Cytotoxic T cell (primary cell): ENCODE measurements around a stretch of chr1.

GRCh38 chr1:183286901-183287885, 101.1 kb downstream of the LAMC2 start:
- PRO-cap, 2 experiments: no peak in any of the 2 experiments

GRCh38 chr1:183289000-183289569, 103.0 kb downstream of the LAMC2 start:
- PRO-cap, 2 experiments: no peak in any of the 2 experiments

GRCh38 chr1:183311822-183312112, 106.4 kb downstream of the NMNAT2 start:
- PRO-cap, 2 experiments: no peak in any of the 2 experiments

- PRO-cap, 2 experiments: peak in 2 of 2 experiments; most common plus-strand start chr1:183472787 (in 1); most common minus-strand start chr1:183472986 (in 2)
Observed at GRCh38 chr1:183472619-183473534, 578 bp downstream of the SMG7 start.

DNA sequence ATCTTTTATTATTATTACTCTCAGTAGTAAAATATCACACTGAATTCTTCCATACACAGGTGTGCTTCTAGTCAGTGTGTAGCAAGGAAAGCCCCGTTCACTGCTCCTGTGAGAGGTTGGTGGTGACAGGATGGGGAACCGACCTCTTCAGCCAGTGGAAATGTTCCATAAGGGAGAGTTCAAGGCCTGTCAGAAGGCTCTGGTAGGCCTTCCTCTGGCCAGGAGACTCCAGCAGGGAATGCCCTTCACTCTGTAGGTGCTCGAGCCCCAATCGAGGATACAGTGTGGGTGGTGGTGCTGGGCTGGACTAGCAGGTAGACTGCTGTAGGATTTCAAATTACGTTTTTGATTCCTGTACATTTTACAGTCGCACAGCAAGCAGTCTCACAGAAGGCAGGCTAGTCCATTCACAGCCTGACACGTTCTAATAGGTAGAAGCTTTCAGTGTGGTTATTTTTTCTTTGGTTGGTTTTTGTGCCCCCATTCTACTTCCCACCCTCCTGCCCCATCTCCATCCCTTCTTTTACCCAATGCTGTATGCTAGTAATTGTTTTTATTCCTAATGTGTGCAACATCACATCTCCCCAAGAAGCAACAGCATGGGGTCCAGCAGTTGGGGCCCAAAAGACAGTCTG, 37.8 kb downstream of the NCF2 start:
- PRO-cap, 2 experiments: peak in 1 of 2 experiments; most common plus-strand start position 274 of the sequence (in 1)

DNA sequence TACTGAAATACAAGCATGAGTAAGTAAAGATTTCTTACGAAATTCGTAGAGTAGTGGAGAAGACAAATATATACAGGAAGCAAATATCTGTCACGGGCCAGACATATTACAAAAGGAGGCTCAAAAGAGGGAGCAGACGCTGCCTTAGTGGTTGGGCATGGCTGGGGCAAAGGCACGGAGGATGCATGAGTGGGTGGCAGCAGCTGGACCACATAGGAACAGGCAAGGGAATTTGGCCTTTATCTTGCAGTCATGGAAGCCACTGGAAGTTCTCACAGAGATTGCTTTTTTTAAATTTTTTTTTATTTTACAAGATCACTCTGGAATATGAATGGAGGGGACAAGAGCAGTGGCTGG, 6.7 kb downstream of the NCF2 start:
- PRO-cap, 2 experiments: no peak in any of the 2 experiments

GRCh38 chr1:183655776-183656055, 2.6 kb upstream of the APOBEC4 start:
- PRO-cap, 2 experiments: no peak in any of the 2 experiments

DNA sequence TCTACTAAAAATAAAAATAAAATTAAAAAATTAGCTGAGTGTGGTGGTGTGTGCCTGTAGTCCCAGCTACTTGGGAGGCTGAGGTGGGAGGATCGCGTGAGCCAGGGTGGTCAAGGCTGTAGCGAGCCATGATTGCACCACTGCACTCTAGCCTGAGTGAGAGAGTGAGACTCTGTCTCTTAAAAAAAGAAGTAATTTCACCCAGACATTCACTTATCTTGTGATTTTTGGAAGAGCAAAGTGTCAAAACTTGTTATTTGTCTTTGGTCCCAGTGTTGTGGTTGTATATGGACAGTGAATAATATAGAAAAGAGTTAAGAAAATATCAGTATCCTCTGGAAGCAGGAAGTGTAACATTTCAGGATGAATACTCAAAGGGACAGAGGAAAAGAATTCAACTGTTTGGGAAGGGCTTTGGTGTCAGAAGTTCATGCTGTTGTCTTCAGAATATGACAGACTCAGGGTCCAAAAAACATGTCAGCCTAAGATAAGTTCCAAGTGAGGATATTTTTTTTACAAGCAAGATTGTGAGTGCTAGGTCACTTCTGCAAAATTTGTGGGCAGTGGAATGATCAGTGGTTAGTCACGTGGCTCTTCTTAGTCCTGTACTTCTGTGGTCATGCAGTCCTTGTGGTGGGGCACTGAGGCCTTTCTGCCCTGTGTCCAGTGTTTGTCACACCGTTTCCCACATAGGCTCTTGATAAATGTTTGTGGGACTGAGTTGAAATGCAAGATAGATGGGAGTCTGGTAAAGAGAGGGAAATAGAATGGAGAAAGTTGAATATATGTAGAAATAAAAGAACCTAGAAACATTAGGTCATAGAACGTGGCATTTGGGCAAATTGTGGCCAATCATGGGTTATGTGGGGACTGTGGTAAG, 5.1 kb downstream of the RGL1 start:
- PRO-cap, 2 experiments: no peak in any of the 2 experiments

- PRO-cap, 2 experiments: no peak in any of the 2 experiments
Observed at GRCh38 chr1:184035035-184035238, 2.6 kb downstream of the COLGALT2 start.

DNA sequence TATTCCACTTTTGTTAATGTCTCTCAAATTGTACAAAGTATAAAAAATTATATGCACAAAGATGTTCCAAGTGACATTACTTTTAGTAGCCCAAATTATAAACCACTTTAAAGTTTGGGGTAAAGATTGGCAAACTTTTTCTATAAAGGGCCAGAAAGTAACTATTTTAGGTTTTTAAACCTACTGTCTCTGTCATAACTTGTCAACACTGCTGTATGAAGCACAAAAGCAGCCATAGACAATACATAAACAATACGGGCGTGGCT, 22.0 kb downstream of the TSEN15 start:
- PRO-cap, 2 experiments: no peak in any of the 2 experiments

GRCh38 chr1:184364194-184364664, 22.6 kb upstream of the C1orf21 start:
- PRO-cap, 2 experiments: no peak in any of the 2 experiments

DNA sequence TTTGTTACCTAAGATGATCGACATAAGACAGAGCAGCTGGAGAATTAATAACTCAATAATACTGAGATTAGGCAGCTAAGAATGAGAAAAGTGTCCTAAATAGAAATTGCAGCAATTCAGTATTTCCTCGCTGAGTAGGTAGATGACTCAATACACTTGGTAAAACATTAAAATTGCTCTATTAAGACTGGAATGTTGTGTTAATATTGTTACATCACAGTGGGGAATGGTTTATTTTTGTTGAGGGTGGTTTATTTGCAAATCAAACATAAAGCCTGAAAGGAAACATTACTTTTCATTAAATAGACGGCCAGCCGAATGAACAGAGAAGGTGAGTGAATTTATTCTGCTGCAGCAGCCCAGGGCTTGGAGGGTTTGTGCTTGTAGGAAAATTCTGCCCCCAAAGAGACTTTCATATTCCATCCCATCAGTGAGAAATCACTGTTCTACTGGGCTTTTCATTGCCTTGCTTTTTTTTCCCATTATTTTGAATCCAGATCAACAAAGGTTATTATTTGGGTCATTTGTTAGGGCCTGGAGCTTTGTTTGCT, 21.3 kb downstream of the C1orf21 start:
- PRO-cap, 2 experiments: no peak in any of the 2 experiments

DNA sequence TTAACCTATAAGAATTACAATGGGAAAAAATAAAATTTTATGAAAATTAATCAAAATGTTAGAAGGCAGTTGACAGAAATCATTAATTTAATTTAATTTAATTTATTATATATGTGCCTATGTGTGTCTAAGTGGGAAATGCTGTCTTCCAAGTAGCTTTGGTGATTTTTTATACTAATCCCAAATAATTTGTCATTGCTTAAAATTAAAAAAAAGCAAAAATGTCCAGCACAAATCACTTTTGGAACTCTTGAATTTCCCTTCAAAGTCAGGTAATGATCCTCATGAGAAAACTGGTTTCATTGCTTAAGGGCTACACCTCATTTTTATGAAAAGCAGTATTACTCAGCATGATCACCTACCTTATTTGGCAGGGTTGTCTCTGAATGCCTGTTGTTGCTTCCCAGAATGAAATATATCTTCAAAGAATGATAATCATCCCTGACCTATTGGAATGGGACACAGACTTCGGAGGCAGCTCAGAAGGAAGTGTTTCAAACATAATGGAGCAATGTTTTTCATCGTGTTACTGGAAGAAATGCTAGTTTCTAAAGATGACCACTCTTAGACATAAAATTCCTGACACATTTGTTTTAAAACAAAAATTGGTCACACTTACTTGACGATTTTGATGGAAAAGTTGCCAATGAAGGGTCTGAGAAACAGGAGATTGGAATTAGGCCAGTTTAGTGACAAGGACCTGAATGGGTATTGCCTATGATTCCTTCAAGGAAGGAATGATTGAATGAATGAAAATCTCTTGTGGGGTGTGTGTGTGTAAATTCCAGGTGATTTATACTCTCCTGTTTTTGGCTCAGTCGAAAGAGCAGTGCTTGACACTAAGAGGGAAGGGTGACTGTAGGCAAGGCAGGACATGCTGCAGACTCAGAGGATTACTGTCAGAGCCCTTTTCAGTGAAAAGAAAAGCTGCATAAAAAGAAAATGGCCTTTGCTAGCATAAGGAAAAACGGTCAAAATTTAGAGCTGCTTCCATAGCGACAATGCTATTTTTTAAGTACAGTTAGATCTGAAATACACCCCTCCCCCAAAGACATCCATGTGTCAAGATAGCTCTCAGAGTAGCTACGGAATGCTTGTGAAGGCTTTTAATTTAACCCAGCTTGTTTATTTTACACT, 29.9 kb downstream of the C1orf21 start:
- PRO-cap, 2 experiments: no peak in any of the 2 experiments

GRCh38 chr1:184477338-184477761, 90.5 kb downstream of the C1orf21 start:
- PRO-cap, 2 experiments: no peak in any of the 2 experiments

GRCh38 chr1:184504435-184504650, 117.5 kb downstream of the C1orf21 start:
- PRO-cap, 2 experiments: no peak in any of the 2 experiments

- PRO-cap, 2 experiments: no peak in any of the 2 experiments
Observed at GRCh38 chr1:184513949-184514382, 127.1 kb downstream of the C1orf21 start.

- PRO-cap, 2 experiments: no peak in any of the 2 experiments
Observed at GRCh38 chr1:184620935-184621418, 133.7 kb downstream of the EDEM3 start.

DNA sequence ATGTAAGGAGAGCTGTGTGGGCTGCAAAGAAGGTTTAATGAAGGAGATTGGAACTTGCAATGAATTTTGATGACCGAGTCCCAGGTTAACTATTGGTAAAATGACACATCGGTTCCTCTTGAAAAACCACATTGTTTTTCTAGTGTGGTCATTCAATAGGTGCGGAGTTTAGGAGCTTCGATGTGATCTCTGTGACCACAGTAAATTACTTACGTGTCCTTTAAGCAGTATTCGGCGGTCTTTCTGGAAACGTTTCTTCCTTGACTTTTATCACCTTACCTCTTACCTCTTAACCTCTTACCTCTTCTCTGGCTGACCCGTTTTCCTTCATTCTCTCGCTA, 1.0 kb upstream of the EDEM3 start:
- PRO-cap, 2 experiments: peak in 2 of 2 experiments; most common plus-strand start position 151 of the sequence (in 1); most common minus-strand start position 102 of the sequence (in 2)

DNA sequence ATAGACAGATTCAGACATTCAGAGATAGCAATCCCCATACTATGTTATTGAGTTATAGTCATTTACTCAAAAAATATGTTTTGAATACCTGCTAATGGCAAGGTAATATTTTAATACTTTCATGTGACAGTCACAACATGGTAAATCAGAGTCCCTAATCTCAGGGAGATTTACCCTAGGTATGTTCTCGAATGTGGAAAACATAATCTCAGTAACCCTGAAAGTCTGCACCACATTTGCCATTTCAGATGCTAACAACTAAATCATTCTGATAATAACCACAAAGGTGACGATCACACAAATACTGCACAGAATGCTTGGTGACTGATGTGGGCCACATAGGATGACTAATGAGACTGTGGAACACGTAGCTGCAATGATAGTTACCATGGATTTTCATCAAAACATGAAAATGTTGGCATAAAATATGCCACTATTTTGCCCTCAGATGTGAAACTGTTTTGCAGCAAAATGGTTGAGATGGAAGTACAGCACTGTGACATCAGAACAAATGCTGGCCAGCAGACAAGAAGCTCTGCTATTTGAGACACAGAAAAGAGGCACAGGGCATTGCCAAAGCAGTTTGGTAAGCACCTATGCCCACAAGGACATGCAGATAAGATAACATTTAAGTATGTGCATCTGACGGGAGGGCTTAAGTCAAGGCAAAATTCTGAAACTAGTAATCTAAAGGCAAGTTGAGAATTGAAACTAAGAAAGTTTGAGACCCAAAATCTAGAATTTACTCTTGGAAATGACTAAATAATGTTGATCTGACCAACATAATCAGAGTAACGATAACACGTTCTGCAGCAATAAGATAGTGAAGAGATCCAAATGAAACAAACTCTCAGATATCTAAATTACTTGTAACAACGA, 83.8 kb downstream of the NIBAN1 start:
- PRO-cap, 2 experiments: peak in 2 of 2 experiments; most common plus-strand start position 451 of the sequence (in 2); most common minus-strand start position 238 of the sequence (in 2)

DNA sequence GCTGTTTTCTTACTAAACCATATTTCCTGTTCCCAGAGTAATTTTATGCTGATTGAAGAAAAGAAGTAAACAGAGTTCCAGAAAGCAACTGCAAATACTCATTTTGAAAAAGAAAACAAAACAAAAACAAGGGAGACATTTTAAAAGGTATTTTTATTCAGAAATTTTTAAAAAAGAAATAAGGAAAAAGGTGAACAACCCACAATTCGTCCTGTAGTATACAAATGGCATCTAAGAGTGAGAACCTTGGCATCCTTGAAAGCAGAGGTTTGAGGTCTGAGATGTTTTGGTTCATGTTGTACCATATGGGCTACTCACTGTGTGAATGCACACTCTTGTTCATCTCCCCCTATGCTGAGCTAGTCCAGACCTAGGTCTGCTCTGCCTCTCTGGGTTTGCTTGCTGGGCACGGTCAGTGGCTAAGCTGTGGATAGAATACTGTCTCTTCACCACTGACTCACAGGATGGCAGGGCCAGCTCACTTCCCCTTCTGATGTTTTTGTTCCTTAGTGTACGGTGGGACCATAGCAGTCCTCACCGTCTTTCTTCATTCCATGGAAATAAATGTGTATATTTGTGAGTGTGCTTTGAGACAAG, 56.6 kb upstream of the IVNS1ABP start:
- PRO-cap, 2 experiments: no peak in any of the 2 experiments